LUHMES (cell line): ENCODE measurements around the genes CYP2R1, CALCB and NUCB2.

GRCh38 chr11:14852563-14852957 is 39.5 kb downstream of the CYP2R1 start:
- PRO-cap: no peak

GRCh38 chr11:14891896-14892830 is at the start of gene CYP2R1:
Gene CYP2R1 (minus strand): TSS chr11:14892231.
- PRO-cap: bidirectional peak, plus-strand start at chr11:14892391, minus-strand start at chr11:14892257

DNA sequence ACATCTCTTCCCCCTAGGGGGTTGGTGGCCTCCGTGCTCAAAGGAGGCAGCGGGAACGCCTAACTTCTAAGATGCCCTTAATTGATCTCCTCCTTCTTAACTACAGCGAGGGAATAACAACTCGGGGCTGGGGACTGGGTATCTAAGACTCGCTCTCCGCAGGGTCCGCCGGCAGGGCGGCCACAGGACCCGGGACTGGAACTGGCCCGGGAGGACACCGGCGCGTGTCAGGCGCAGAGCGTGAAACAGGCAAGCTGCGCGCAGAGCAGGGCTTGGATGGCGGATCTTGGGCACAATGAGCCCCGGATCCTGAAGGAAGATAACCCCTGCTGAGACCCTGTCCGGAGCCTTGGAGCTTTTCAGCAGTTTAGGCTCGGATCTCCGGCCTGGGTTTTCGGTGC is 2.0 kb upstream of the CALCA start:
- PRO-cap: no peak

- PRO-cap: no peak
These were observed at the start of gene CALCB for GRCh38 chr11:15073118-15073693. Gene CALCB (plus strand): TSS chr11:15073593.

DNA sequence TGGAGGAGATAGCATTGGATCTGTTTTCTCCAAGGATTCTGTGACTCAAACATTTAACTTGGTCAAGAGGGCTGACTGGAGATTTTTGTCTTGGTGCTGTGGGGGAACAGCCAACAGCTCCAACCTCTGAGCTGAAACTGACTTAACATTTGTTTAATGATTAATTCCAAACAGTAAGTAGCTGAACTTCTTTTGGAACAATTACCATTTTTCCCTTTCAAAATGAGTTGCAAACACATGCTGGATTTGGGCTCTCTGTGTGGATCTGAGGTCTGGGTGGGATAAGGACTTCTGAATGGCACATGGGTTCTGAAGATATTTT is 80.3 kb downstream of the INSC start:
- PRO-cap: no peak

DNA sequence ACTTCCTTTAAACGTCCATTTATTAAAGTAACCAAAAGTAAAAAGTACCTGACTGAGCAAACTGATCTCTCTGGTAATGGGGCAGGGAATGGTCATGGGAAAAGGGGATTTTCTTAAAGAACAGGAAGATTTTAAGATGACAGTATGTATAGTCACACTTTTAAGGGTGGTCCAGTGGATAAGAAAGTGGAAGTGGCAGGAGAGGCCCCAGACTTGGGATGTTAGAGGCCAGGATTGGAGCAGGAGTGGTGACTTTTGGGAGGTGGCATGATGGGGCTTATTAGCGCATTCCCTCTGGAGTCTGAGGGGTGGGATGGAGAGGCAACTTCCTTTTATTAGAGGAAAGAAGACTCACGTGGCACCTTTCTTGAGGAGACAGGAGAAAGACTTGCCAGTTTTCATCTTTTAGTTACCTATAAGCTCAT is 261.3 kb downstream of the INSC start:
- PRO-cap: no peak

GRCh38 chr11:15605024-15605701 is 490.4 kb downstream of the INSC start:
- PRO-cap: no peak

DNA sequence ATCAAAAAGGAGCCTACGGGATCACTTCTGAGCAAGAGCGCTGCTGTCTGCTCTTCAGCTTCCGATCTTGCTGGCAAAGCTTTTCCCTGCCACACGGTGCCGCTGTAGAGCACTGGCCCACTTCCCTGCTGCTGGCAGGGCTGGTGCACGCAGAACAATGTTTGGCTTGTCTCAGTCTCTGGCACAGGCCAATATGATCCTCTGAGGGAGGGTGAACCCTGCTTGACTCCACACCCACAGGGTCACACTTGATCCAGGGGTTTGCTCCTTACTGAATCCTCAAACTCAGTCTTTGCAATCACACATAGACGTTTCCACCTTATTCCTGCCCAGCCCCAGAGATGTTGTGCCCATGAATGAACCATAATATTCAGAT is 536.6 kb downstream of the SOX6 start:
- PRO-cap: no peak

DNA sequence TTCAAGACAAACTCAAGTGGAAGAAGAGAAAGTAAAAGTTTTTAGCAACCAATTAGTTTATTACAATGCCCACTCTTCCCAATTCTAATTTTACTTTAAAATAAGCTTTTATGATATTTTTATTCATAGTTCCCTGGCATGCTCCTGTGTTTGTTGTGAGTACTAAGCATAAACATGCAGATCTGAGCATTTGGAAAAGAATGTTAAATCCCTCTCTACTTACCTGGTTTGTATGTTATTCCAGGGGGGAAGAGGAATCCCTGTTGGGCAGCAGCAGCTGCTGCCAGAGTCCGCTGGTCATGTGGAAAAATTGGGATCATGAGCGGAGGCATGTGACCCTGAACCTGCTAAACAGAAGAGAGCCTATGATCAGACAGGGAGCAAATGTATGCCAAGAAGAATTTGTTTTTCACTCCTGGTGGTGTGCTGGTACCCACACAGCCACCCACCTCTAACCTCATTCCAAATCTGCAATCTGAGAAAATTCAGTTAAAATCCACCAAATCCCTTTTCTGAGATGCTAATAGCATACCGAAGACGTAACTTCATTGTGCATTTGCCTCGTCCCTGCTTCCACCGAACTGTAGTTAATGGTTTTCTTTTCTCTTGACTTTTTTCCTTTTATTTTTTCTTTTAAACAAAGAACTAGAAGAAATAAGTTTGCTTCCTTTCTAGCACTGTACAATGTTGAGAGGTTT is 244.6 kb downstream of the SOX6 start:
- PRO-cap: no peak

DNA sequence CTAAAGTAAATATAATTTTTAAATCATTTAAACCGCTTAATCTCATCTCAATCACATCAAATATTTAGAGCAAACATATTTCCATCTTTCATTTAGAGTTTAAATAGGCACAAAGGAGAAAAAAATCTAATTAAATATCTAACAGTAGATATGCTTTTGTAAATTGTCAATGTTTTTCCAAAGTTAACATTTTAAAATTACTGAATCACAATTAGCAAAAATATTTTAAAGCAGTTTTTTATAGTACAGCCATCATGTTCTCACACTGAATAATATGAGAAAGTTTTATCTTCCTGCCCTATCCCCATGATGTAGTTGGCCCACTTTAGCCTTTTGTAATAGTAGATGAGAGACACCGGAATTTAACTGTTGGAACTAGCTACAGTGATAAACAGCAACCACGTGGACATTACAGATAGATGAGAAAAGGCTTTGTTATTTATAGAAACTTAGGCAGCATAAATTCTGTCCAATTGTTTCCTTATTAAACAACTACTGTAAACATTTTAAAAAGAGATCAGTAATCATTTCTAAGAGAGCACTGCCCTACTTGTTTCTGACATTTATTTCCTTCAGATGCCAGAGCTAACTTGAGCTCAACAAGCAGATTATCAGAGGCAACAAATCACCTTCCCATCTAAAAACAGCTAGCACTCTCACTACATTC is 63.3 kb downstream of the SOX6 start:
- PRO-cap: no peak

- PRO-cap: unidirectional peak, minus-strand start at chr11:16605812
These were observed 132.5 kb upstream of the C11orf58 start for GRCh38 chr11:16605563-16606651.

DNA sequence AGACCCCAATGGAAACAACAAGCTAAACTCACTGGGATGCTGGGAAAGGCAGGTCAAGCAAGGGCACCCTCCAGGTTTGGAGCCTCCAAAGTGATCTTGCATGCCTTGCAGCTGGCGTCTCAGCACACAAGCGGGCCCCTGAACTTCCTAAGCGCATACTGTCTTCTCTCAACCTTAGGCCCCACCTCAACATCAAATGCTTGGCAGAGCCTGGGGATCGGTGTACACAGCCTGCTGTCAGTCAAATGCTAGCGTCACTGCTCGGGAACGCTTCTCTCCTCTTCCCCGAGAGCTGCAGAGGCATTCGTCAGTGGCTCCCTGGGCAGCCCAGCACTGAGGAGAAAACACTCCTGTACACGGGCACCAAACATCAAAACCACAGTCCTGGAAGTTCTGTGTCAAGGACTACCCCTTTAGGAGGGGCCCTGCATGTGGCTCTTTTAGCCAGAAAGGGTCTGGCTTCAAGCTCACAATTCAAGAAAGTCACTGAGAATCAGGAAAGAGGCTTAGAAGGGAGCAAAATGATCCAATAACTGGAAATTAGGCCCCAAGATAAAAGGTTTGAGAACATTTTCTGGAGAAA is 125.0 kb downstream of the C11orf58 start:
- PRO-cap: no peak

DNA sequence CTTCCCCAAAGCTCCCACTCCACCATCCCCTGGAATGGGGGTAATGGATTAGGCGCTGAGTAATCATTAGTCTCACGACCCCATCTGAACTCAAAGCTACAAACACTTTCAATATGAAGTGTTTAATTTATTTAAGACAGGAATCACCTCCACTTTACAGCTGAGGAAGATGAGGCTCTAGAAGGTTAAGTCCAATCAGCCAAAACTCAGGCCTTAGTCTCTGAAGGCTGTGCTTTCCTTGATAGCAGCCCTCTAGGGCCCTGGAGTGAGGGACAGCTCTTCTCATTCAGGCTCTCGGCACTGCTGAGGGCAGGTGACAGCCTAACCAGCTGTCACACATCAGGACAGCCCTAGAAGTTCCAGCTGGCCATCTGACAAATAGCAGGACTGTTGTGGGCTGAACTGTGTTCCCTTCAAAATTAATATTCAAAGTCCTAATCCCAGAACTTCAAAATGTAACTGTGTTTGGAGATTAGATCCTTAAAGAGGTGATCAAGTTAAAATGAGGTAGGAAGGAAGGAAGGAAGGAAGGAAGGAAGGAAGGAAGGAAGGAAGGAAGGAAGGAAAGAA is 108.4 kb downstream of the PLEKHA7 start:
- PRO-cap: no peak

DNA sequence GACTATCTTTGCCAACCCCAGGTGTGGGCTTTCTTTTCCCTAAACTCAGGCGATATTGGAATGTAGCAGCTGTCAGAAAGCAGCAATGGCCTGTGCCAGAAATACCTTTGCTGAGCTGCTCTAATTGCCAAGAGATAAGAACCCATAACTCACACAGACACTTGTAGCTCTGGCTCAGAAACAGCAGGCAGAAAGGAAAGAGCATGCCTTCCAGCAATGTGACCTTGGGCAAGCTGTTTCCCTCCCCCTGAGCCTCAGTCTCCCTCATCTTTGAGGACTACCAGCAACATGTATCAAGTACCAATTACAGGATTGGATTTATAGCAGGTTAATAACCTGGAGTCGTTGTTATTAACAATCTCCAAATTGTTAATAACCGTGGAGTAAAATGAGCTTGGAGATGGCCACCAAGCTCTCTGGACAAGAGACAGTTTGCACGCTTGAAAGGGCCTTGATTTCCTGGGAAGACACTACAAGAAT is 77.4 kb downstream of the PLEKHA7 start:
- PRO-cap: no peak

- PRO-cap: no peak
These were observed 1.1 kb upstream of the PLEKHA7 start for GRCh38 chr11:17015333-17015697.

DNA sequence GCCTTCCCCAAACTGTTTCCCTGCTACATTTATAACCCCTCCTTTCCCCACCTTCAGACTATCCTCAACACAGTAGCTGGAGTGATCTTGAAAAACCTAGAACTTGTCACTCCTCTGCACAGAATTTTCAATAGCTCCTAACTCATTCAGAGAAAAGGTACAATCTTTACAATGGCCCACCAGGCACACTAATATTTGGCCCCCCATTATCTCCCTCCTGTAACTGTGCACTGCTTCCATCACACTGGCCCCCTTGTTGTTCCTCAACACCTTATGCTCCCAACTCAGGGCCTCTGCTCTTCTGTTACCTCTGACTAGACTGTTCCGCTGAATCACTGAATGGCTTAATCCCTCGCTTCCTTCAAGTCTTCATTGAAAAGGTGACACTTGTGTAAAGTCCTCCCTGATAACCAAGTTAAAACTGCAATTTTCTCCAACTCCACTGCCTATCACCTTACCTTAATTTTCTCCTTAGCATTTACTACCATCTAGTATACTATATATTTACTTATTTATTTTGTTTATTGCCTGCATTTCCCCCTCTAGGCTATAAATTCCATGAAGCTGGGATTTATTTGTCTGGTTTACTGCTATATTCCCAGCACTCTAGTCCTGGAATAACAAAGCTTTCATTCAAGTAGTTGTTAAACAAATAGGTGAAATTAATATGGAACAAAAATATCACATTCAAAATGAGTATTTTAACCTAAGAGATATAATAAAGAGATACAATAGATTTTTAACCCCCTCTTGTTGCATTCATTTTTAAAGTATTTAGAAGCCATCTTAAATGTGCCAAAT is 21.8 kb downstream of the PIK3C2A start:
- PRO-cap: no peak

- PRO-cap: bidirectional peak, plus-strand start at chr11:17276738, minus-strand start at chr11:17276486
These were observed at the start of gene NUCB2 for GRCh38 chr11:17276047-17277169. Gene NUCB2 (plus strand): TSS chr11:17276739.

DNA sequence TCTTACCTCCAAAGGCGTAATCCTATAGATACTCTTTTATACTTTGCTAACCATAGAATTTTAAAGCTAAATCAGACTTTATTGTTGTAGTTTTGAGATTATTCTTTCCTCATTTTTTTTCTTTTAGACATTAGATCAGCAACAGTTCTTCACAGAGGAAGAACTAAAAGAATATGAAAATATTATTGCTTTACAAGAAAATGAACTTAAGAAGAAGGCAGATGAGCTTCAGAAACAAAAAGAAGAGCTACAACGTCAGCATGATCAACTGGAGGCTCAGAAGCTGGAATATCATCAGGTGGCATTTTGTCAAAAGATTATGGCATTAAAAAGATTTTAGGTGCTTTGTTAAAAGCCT is 21.6 kb upstream of the NCR3LG1 start:
- PRO-cap: no peak

GRCh38 chr11:17839367-17839898 is 104.9 kb downstream of the KCNC1 start:
- PRO-cap: no peak

DNA sequence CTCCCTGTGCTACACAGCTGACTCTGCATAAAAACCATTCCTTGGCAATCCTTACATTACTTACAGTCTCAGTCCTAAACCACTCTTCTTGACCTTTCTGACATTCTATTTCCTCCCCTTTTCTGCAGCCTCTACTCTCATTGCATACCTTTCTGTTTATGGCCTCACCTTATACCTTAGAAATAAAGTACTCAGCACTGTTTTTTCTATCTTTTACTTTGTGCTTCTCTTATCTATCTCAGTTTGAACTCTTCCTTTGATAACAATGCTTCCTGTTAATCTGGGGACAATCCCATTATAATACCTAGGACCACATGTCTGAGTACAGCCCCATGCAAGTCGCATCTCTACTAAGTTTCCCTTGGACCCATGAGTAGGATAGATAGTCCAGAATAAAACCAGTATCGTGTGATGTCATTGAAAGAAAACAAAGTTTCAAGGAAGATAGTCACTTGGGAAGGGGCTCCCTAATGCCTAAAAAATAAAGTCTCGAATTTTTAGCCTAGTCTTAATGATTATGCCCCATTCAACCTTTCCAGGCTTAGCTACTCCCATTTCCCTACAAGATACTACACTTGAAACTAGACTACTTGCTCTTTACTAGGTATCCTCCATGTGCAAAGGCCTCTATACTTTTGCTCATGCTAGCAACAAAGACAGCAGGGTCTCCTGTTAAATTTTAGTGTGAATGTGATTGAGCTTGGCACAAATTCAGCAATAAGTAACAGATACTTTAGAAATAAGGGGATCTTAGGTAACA is 7.2 kb upstream of the SERGEF start:
- PRO-cap: no peak